Left lung (tissue), 1 donor: ENCODE results near the gene CDKN1C.

DNA sequence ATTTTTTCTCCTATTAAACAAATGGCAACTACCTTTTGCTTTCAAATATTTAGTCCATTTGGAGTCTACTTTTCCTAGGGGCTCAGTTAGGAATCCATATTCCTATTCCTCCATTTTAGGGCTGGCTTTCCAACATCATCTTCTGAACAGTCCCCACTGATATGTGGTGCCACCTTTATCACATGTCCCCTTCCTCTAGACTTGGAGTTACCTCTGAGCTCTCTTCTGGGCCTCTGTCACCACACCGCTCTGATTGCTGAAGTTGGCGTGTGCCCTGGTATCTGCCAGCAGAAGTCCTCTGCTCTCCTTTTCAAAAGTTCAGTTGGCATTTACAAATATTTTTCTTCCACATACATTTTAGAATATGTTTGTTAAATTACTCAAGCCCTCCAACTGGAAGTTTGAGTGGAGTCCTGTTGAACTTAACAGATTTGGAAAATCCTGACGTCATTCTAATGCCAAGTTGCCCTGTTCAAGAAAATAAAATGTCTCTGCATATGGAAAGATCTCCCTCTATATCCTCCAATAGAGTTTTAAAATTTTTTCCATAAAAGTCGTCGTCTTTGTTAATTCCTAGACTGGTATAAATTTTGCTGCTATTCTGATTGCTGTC is 189.3 kb downstream of the CDKN1C start:
- PRO-cap: no peak

GRCh38 chr11:2702578-2703470 is 182.8 kb downstream of the CDKN1C start:
- PRO-cap: no peak

DNA sequence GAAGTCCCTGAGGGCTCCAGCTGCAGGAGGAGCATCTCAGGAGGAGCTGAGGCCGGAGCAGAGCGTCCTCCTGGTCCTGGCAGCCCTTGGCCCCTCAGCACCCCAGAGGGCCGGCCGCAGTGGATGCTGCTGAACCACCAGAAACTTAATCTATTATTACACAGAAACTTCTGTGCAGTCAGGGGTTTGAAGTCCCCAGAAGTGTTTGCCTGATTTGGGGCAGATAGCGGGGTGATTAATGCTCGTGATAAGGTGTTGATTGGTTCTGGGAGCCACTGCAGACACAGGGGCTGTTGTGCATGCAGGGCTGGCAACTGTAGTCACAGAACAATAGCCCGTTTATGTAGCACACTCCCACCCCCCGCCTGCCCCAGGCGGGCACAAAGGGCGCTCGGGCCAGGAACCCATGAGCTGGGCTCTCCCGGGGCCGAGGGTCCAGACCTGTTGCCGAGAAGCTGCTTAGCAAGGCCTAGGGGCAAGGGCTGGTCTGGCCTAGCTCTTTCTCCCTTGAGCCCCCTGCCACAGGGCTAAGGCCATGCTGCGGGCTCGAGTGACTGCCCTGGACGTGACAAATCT is 156.8 kb downstream of the CDKN1C start:
- PRO-cap: no peak

GRCh38 chr11:2752844-2753239 is 132.7 kb downstream of the CDKN1C start:
- PRO-cap: no peak

GRCh38 chr11:2885487-2886533 is at the start of gene CDKN1C:
Gene CDKN1C, minus strand, starts transcription at chr11:2885775.
- PRO-cap: bidirectional peak, plus-strand start at chr11:2886004, minus-strand start at chr11:2885773; unidirectional peak, plus-strand start at chr11:2886181

- PRO-cap: no peak
Observed at GRCh38 chr11:2911902-2912189, 9.8 kb downstream of the SLC22A18 start.

DNA sequence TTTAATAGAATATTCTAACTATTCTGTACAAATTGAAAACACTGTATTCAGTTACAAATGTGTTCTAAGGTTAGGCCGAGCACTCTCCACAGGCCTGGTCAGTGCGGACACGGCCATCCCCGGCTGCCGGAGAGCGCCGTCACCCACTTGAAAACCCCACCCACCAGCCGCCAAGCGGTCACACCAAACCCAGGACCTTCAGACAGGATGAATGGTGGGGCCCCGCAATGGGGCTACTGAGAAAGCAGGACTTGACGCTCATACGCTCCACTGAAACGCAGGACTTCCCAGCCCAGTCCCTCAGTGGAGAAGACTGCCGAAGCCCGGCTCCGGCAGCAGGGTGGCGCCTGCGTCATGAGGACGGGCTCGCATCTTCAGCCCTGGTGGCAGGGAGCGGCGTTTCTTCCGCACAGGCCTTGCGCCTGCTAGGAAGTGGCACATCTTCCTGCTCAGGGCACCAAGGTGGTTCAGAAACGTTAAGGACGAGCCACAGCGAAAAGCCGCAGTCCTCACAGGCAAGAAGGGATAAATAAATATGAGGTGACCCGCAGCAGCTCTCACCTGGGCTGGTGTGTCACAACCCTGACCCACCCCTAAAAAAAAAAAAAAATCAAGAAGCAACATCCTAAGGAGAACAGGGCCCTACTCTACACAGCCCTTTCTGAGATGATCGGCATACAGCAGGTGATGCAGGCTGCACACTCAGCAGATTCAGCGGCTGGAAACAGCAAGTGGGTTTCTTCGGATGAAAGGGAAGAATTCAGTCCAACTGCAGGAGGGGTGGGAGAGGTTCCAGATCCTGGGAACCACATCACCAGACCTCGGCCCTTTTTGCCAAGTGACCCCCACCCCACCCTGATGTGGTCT is 15.5 kb upstream of the PHLDA2 start:
- PRO-cap: no peak

DNA sequence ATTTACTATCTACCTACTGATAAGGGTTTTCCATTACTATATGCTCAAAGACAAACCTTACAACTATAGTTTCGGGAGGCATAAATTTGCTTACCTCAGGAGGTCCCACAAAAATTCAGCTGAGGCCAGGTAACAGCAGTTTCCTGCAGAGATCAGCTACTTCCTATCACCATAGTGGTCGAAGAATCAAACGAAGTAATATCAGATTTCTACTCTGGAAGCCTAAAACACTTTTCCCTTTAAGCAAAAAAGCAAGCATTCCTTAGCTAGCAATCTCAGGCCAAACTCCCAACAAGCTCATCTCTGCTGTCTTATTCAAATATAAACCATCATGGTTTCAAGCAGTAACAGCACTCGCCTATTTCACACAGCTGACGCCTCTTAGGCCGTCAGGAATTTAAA is 3.1 kb downstream of the NAP1L4 start:
- PRO-cap: no peak

- PRO-cap: no peak
Observed at GRCh38 chr11:2992641-2993300, 642 bp upstream of the NAP1L4 start.

- PRO-cap: unidirectional peak, plus-strand start at chr11:3022065
Observed at GRCh38 chr11:3021967-3022265, 29.8 kb upstream of the NAP1L4 start.

DNA sequence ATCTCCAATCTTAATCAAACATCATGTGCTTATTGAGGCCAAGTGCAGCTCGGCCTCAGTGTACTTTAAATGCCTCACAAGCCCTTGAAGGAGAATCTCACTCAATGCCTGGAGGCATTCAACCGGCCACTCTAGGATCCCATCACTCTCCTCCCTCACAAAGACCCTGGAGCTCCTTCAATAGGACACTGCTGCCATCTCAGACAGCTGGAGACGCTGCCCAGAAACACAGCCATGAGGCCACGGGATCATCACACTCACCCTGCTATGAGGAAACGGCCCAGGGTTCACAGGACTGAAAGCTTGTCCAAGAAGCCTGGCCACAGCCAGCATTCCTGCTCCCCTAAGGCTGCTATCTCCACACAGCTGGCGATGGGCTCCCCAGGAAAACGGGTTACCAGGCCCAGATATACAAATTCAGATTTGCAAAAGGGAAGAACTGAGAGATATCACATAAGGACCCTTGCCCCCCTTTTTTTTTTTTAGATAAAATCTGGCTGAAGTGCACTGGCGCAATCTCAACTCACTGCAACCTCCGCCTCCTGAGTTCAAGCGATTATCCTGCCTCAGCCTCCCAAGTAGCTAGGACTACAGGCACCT is 13.2 kb downstream of the CARS1 start:
- PRO-cap: no peak

- PRO-cap: unidirectional peak, plus-strand start at chr11:3090952
Observed at GRCh38 chr11:3090810-3091097, 33.5 kb upstream of the CARS1 start.

- PRO-cap: no peak
Observed at GRCh38 chr11:3154115-3154673, 10.9 kb downstream of the OSBPL5 start.

GRCh38 chr11:3242197-3242621 is 10.0 kb upstream of the MRGPRE start:
- PRO-cap: no peak

DNA sequence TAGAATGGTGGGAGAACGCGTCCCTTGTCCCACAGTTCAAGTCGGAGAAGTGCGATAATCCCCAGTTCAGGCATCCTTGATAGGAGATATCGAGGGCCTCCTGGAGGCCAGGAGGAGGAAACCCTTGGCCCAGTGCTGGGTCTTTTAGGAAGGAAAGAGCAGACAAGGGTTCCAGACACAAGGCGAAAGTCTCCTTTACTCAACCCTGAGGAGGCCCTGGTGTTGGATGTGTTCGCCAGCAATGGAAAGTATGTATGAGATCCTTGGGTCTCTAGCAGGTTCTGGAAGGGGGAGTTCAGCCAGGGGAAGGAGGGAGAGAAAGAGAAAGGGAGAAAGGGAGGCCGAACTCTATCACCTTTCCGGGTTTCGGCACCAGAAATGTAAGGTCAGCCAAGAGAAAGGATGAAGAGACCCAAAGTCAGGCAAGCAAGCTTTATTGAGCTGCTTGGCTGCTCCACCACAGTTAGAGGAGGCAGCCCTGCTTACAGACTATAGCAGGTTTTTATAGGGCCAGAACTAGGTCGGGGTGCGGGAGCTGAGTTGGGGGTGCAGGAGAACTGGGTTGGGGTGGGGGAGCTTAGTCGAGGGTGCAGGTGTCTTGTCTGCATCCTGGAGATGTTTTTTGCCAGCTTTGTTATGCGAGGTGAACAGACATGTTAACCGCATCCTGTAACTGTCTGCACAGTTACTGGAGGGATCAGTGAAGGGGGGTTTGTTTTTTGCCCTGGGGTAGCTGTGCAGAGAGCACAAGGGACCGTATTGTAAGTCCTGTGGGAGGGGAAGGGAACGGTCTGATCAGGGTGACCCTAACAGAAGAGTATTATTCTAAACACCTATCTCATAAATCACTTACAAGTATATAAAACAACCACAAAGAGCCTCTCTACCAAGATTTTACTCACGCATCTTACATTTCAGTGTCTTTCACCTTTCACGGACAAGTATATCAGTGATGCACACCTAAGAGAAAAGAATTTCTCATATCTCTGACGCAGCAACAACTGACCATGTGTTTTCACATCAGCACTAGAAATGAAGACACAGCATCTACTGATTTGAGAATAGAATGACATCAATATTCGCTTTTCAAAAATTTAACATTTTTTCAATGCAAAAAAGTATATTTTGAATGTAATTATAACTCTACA is 21.1 kb downstream of the ZNF195 start:
- PRO-cap: no peak

DNA sequence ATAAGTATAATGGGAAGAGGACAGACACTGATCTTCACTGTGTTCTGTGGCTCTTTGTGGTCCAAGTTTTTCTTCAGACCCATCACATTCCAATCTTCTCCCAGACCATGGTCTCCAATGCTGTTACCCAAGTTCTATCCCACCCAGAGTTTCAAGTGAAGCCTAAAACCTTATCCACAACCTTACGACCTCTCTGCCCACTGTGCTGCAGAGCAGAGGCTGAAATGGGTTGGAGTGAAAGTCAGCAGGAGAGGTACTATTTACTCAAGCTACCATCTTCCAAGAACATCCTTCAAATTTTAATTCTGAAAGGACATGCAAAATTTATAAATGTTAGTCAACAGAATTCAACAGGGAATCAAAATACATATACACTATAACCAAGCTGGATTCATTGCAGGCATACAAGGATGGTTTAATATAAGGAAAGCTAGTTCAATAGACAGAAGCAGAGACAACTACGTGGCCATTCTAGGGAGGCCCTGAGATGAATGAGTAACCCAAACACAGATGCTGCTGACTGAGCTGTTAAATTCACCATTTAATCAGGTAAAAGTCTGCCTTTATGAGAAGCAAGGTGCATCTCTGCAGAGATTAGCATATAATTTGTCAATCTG is 6.9 kb upstream of the ZNF195 start:
- PRO-cap: no peak

DNA sequence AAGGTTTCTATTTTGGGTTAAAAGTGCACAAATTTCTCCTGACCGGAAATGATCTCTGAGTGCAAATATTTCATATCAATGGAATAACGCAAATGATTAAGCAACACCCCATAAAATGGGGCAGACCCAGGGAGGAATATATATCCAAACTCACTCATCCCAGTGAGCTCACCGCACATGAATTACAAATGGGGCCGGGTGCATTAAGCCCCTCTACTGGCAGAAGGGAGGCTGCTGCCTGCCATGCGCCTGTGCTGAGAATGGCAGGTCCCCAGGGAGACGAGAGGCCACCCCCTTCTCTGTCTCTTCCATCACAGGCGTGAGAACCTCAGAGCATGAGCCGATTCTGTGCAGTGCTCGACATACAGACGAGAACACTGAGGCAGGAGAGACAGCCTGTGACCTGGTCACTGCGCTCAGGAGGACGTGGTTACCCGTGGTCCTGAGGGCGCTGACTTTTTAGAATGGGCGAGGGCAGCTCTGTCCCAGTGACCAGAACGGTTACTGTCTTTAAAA is 42.7 kb upstream of the ZNF195 start:
- PRO-cap: no peak

DNA sequence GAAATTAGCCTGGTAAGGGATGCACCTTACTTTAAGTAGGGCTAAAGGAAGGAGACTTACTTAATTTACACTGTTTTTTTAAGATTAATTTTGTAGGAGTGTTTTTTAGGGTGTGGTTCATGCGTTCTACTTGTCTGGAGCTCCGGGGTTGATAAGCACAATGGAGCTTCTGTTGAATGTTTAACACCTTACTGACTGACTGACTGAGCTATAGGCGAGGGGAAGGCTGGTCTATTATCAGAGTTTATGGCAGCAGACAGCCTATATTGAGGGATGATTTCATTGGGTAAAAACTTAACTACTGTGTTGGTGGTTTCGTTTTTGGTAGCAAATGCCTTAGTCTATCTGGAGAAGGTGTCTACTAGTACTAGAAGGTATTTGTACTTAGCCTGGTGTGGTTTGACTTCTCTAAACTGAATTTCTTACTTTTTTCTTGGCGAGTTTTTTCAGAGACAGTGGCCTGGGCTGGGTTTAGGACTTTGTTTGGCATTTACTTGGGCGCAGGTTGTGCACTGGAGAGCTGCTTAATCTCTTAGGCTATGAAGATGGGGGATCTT is 130.3 kb downstream of the ART5 start:
- PRO-cap: no peak

DNA sequence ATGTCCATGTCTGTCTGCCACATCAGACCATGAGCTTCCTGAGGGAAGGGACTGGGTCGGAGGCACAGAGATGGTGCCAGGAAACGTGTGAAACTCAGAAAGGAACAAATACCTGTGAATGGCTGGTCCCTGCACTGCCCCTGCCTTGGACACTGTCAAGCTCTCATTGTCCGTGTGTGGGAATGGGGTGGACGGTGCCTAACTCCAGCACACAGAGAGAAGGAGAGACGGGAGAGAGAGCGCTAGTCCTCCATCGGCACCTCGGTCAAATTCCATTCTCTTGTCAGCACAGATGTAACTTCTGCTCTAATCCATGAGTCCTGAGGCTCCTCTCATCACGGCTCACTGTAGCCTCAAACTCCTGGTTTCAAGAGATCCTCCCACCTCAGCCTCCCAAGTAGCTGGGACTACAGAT is 6.5 kb downstream of the CHRNA10 start:
- PRO-cap: no peak

DNA sequence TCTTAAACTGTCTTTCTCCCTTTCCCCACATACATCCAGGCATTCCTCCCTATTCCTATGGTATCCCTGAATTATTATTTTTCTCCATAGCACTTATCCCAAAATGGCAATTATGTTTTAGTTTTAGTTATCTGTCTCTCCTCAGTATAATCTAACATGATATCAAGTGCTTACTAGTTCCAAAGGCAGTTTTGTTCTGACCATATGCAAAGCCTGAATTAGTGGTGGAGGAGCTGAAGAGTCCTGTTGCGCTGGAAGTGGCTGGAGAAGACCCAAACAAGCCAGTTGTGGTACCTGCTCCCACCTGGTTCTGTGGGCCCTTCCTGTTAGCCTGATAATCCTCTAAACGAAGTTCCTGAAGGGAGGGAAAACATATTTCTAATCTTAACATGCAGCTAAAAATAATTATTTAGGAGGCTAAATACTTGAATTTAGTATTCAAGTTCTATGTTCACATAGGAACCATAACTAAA is 25.7 kb downstream of the NUP98 start:
- PRO-cap: no peak